AG04449 (cell line): ENCODE results near the genes SOWAHD and RPL39.

- RRBS, result 15% methylated on average over 5 of the region's 36 CpGs
Observed at GRCh38 chrX:119693748-119694551, 982 bp upstream of the SEPTIN6 start.

- RRBS, result 3% methylated on average over 3 of the region's 60 CpGs
Observed at GRCh38 chrX:119757680-119758652, at the start of gene SOWAHD. Gene SOWAHD, plus strand, starts transcription at chrX:119758588.

GRCh38 chrX:119791560-119792353 lies at the start of gene RPL39:
Gene RPL39, minus strand, starts transcription at chrX:119791630.
- RRBS, result 0% methylated on average over 4 of the region's 50 CpGs

DNA sequence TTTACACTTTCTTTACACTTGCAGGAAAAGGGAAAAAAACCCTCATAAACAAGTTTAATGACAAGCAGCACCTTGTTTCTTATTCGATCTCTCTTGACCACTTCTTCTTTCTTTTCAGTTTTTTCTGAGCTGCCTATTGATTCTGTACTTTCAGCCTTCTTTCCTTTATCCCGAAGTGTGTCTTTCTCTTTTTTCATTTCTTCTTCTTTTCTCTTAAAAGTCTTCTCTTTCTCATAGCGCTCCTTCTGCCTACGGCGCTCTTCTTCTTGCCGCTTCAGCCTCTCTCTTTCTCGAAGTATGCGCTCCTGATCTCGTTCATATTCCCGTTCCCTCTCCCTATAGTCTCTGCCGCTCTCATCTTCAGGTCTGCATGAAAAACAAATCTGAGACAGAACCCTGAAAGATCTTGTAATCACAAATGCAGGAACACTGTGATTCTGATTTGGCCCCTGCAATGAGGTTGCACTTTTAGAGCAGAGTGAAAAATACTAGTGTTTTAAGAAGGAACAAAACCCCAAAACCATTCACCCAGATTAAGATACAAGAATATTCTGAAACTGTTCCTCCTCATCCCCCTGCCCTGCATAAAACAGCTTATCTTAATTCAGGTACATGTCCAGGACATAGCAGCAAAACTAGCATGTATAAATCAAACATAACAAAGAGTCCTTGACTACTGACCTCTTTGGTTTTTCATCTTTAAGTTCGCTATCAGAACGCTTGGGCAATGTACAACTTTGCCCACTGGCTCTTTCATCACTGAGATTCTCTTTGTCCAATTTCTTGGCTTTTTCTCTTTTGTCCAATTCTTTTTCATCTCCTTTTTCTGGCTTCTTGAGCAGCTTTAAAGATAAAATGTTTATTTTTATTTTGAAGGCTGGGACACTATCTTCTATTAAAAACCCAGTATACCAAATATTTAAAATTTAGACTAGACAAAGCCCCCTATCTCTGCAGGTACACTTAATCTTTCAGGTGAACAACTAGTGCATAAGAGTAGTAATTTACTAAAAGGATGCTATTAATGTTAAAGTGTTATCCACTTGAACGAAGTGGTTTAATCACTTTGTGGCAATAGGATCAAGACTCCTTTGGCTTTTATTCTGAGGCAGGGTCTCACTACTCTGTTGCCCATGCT lies 14.7 kb downstream of the UPF3B start:
- RRBS, result no CpG with 5 or more reads among the region's 14 CpGs

DNA sequence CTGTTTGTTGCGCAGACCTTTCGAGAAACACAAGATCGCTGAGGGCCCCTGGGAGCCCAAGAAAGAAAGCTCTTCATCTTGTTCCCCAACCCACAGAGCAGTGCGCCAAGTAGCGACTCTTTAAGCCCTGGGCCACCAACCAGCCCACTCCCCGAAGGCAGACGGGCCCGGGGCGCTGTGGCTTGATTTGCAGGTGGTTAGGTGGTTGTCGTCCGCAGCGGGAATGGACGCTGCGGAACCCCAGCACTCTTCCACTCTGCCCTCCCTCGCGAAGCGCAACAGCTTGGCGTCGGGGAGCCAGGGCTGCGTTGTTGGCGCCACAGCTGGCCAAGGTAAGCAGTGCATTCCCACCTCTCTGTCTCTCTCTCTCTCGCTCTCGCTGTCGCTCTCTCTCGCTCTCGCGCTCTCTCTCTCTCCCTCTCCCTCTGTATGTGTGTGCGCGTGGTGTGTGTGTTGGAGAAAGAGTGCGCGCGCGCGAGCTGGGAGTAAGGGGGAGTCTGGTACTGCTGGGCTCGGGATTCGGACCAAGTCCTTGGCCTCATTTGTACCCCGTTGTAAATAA lies 1.9 kb downstream of the TMEM255A start:
- RRBS, result no CpG with 5 or more reads among the region's 37 CpGs

GRCh38 chrX:120560156-120560339 lies 714 bp downstream of the CUL4B start:
- RRBS, result no CpG with 5 or more reads among the region's 4 CpGs

- RRBS, result no CpG with 5 or more reads among the region's 1 CpG
Observed at GRCh38 chrX:120581671-120582031, 20.9 kb upstream of the CUL4B start.

DNA sequence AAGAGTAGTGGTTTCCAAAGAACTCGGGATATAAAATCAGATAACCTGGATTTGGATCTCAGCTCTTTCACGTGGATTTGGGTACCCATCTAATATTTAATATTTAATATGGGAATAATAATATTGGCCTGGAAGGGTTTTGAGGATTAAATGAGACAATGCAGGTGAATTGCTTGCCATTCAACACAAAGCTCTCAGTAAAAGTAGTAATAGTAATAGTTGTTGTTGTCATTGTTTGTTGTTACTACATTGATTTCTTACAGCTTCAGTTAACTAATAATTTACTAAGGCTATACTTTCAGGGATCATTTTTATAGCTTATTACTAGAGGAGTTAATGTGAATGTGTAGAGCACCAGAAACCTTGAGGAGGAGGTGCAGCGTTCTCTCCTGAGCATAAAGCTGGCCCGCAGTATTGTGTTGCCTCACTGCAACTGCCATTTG lies 343.9 kb upstream of the GRIA3 start:
- RRBS, result no CpG with 5 or more reads among the region's 4 CpGs

GRCh38 chrX:123622982-123623665 lies 109.7 kb downstream of the THOC2 start:
- RRBS, result no CpG with 5 or more reads among the region's 7 CpGs

- RRBS, result 0% methylated on average over 1 of the region's 3 CpGs
Observed at GRCh38 chrX:123860547-123860825, 633 bp downstream of the XIAP start.

GRCh38 chrX:123872216-123872641 lies 12.4 kb downstream of the XIAP start:
- RRBS, result no CpG with 5 or more reads among the region's 10 CpGs

DNA sequence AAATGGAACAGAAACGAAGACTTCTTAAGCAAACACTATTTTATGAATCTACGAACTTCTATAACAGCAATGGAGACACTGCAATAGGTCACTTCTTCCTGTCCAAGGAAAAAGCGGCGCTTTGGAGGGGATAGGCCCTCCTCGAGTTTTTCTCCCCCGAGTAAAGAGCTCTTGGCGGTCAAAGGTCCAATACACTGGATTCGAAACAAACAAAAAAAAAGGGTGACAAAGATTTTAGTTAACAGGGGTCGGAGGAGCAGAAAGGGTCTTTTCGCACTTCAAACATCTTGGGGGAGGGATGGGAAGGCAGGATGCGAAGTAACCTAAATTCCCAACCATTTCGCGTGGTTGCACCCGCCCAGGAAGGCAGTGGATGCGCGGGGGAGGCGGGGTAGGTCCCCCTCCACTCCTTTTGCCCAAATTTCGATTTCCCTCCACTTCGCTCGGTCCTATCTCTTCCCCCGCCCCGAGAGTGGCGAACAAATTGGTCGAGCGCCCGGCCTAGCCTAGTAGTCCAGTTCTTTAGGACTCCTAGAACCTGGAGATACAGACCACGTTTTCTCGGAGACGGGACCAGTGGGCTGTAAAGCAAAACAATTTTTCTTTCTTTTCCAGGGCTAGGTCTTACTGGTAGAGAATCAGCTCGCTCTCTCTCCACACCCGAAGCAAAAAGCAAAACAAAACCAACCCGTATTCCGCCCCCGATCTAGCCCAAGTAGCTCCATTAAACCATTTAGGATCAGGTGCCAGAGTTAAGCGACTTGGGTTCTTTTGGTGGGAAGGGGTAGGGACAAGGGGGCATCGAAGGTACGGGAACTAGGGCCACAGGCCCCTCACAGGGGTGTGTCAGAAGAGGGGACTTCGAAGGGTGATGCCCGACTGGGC lies 2.1 kb upstream of the STAG2 start:
- RRBS, result no CpG with 5 or more reads among the region's 39 CpGs

GRCh38 chrX:123962009-123962261 lies 429 bp downstream of the STAG2 start:
- RRBS, result no CpG with 5 or more reads among the region's 13 CpGs

GRCh38 chrX:124426880-124427261 lies 80.5 kb downstream of the SH2D1A start:
- RRBS, result no CpG with 5 or more reads among the region's 6 CpGs

GRCh38 chrX:125154767-125155200 lies 164.9 kb upstream of the TEX13C start:
- RRBS, result no CpG with 5 or more reads among the region's 17 CpGs

DNA sequence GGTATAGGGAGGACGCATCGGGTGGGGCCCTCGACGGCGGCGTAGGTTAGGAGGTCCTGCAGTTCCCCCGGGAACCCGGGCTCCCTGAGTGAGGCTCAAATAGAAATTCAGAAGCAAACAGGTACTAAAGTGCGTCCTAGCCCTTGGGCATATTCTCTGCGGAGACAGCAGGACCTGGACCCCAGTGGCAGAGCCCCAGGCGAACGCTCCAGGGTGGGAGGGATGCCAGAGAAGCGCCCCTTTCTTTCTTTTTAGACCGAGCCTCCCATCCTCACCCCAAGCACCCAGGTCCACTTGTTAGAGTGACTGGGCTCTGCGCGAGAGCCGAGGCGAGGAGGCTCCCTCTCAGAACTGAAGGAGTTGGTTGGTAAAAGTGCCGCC lies 116.6 kb upstream of the TEX13C start:
- RRBS, result no CpG with 5 or more reads among the region's 19 CpGs

DNA sequence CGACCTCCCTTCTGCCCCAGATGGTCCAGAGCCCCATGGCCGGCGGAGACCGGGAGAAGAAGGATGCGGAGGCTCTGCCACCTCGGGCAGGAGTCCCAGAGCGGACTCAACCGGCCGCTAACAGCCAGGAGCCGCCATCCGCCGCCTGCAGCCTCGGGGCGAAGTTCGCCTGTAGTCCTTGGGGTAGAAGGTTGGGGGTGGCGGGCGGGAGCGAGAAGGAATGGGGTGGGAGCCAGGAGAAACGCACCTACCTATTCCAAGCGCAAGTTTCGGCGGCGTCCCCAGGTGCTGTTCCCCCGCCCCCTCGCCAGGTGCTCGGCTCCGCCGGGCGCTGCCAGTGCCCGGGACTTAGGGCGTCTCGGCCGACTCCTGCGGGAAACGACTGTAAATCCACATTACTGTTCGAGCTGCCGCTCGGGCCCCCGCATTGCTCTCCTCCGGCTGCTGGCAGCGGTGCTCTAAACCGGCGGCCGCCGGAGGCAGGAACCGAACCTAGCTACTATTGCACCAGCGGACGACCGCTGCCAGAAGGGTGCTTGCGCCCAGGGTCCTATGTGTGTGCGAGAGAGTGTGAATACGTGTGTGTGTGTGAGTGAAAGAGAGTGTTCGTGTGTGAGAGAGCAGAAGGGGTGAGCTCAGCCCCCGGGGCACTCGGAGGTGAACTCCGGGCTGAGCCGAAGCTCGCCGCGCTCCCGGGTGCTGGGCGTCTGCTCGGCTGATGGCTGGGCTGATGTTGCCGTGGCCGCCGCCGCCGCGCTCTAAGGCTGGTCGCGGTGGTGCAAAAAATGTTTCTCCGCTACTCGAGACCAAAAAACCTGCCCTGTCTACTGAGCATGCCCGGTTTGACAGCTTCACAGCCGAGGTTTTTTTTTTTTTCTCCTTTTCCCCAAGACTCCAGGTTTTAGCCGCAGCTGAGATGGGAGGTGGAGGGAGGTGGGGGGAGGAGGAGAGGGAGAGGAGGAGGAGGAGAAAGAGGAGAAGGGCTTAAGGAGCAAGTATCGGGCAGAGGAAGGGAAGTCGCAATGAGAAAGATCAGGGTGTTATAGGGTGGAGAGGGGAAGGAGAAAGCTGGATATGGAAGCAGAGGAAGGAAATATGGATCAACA lies 115.8 kb upstream of the TEX13C start:
- RRBS, result 1% methylated on average over 14 of the region's 78 CpGs

- RRBS, result no CpG with 5 or more reads among the region's 4 CpGs
Observed at GRCh38 chrX:126756470-126756890, 63.0 kb upstream of the PRR32 start.

DNA sequence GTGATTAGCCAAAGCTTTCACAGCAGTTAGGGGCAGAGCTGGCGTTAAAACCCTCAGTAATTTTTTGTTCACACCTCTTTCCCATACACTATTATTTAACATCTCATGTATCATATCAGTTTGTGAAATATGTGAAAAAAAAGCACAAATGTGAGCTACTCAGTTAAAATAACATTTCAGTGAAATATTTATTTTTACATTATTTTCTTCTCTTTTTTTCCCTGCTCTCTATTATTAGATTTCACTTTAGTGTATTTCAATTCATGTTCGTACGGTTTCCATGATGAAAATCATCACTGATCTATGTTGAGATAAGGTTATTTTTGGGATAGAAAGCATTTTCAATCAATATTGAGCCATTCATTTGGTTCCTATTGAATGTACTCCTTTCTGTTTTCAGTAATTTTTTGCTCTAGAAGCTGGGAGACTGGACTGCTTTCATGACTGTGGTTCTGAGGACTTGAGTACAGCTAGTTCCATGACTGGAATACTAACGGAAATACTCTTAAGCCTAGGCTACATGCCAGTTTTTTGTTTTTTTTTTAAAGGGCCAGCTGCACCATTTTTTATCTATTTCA lies 16.5 kb downstream of the PRR32 start:
- RRBS, result no CpG with 5 or more reads among the region's 4 CpGs